ENCODE measurements around the gene AVP.

DNA sequence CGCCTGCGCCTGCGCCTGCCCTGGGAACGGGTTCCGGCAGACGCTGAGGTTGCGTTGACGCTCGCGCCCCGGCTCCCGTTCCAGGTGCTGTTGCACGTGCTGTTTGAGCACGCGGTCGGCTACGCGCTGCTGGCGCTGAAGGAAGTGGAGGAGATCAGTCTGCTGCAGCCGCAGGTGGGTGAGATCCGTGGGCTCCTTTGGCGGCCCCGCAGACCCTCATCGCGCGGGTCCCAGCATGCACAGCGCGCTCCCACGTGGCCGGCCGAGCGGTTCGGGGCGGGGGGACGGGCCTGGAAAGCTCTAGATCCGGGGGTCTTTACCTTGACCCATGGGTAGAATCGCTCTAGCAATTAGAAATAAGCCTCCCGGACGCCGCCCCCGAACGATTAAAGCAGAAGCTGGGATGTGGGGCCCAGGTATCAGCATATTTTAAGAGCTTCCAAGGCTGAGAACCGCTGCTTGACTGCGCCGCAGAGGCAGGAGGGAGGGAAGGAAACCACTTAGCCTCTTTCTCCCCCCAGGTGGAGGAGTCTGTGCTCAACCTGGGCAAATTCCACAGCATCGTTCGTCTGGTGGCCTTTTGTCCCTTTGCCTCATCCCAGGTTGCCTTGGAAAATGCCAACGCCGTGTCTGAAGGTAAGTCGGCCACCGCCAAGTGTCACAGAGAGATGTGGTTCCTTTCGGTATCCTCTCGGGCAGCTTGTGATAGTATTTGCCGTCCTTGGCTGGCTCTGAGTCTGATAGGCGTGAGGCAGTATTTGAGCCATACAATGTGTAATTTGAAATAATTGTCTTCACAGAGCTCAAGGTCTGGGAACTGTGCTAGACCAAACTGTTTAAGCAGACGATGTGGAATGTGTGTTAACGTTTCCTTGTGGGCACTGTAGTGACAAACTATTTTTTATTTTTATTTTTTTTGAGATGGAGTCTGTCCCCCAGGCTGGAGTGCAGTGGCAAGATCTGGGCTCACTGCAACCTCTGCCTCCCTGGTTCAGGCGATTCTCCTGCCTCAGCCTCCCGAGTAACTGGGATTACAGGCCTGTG lies 648 bp downstream of the NOP56 start:
- CAGE, long polyA plus RNA, result no peak
- RRBS, result under 1% methylated on average over 15 of the region's 59 CpGs

DNA sequence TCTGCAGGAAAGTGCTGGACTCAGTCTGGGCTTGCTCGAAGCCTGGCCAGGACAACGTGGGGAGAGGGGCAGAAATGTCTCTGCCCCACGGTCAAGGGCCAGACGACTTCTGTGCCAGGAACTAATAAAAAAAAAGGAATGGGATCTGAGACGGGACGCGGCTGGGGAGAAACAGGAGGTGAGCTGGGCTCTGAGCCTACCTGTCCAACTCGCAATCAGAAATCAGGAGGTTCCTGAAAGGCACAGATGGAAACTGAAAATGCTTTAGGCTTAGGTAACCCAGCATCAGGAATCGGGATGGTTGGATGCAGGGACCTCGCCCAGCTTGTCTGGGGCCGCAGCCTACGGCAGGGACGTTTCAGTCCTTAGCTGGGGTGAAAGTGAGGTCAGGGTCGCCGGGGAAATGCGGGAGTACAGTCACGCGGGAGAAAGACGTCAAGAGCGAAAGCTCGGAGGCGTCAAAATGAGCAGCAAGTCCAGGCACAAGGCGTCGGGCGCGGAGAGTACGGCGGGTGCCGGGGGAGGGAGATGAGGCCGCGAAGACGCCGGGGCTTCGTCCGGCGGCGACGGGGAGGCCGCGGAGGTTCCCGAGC lies 618 bp upstream of the EBF4 start:
- CAGE, long polyA plus RNA, result no peak
- RRBS, result 10% methylated on average over 11 of the region's 41 CpGs

GRCh38 chr20:2754559-2755274 lies 45.7 kb downstream of the CPXM1 start:
- CAGE, long polyA plus RNA, result no peak
- RRBS, result no CpG with 5 or more reads among the region's 3 CpGs

DNA sequence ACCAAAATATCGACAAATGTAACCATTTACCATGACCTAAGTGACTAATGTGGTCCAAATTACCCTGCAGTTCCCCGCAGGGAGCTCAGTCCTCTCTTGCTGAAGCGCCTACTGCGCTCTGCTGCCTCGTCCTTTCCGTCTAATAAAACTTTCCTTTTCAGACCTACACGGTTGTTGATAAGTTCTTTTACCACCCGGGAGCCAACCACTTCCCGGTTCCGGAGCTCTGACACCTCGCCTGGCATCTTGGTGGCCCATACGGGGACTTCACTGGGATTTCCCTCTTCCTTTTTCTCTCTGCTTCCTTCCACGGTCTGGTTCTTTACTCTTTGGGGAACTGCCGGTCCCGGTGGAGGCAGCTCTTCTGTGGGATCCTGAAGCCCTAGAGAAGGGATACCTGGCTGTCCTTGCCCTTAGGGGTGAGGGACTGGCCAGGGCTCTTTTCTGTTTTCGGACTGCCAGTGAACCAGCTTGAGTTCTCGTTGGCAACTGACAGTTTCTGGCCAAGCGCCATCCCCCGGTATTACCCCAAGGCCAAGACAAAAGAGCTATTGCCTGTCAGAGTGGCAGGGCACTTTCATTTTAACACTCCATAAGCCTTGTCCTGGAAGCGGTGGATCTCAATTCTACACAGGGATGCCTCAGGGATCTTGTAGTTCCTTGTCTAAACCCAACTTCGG lies 804 bp upstream of the CPXM1 start:
- CAGE, long polyA plus RNA, result no peak
- RRBS, result no CpG with 5 or more reads among the region's 21 CpGs

DNA sequence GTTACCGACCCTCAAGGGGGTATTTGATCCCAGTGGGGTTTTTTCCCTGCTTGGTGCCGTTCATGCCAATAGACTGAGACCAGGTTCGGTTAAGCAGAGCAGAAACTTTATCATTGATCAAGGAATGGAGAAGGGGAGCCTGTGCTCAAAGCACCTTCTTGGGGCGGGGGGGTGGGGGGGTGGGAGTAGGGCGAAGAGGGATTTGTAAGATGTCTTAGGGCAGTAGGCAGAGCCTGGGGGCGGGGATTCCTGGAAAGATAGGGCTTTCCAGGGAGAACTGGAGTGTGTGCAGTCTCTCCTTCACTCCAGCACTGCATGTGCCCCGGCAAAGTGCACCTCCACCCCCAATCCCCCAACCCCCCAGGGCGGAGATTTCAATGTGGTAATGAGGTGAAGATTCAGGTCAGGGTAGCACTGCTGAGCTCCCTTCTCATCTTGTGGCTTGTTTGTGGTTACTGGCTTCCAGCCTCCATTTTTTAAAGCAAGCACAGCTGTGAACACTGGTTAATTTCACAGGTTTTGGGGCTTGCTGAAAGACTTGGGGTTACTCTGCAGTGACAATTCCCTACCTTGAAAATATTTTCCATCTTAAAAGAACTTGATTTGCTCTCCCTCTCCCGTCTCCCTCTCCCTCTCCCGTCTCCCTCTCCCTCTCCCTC lies 5.9 kb downstream of the TMEM239 start:
- CAGE, long polyA plus RNA, result no peak
- RRBS, result no CpG with 5 or more reads among the region's 10 CpGs

DNA sequence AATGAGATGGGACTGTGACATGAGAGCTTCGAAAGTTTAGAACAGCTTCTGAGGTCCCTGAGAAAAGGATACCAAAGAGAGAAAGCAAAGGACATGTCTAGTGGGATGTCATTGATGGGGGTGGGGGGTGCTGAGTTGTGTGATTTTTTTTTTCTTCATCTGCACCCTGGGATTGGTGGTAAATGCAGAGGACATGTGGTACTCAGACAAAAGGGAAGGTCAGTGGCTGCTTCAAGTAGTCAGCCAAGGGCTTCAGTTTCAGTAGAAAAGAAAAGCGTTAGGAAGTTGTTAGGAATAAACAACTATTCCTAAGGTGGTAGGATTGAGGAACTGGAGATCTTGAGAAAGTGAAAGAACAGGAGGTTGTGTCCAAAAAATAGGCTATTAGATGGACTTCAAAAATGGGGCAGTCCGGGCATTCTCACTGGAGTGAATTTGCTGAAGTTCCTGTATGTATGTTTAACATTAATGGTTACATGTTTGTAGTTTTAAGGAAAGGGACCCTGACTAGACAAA lies 34.2 kb upstream of the GNRH2 start:
- CAGE, long polyA plus RNA, result no peak
- RRBS, result no CpG with 5 or more reads among the region's 3 CpGs

GRCh38 chr20:3084659-3085008 lies at the start of gene AVP:
Gene AVP (minus strand): TSS chr20:3084724.
- CAGE, long polyA plus RNA, result no peak
- RRBS, result no CpG with 5 or more reads among the region's 16 CpGs

DNA sequence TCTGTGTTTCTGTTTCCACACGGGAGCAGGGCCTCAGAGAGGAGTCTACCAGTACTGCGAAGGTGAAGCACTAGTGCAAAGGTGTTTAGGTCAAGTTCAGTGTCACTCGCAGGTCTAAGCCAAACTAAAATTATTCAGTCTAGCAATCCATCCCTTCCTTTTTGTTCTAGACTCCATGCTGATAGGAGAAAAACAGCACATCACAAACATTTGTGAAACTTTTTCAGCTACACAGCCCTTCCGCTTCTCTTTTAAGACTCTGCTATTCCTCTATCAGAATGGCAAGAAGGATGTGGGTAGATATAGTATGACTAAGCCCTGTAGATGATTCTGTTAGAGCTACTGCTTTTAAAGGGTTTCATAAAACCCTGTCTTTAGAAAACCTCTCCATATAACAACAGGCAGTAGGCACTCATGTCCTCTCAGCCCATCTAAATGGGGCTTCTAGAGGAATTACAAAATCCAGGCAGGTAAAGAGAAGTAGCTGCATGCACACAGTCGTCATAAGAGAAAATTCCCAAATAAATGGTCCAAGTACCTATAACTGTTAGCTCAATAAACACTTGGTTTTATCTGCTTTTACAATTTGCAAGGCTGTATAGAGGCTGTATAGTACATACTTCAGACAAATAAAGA lies 2.3 kb downstream of the FASTKD5 start:
- CAGE, long polyA plus RNA, result no peak
- RRBS, result no CpG with 5 or more reads among the region's 5 CpGs

DNA sequence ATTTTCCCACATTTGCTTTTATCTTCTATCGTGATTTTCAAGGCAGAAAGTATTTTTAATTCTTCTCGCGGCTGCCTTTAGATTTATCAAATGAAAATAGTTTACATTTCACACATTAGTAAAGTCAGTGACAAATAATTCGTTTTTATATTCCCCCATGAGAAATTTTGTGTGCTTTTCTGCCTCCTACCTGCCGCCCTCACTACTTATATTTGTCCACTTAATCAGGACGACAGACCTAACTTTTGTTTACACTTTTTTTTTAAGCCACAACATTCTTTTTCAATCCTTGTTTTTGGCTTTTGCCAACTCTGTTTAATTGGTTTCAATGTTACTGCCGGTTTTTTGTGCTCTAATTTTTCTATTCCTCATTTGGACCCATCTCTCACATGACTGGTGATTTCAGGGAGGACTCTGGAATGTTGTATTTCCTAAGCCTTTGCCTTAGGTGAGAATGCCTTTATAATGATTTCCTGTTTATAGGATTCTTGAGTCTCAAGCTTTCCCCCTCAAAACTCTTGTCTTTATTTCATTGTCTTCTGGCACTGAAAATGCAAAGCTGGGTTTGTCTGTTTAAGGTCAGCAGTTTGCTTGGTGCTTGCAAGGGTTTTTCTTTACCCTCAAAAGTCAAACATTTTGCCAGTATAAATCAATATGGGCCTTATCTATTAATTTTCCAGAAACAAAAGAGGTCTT lies 1.4 kb upstream of the LZTS3 start:
- CAGE, long polyA plus RNA, result no peak
- RRBS, result no CpG with 5 or more reads among the region's 7 CpGs

GRCh38 chr20:3238505-3239096 lies 389 bp downstream of the SLC4A11 start:
- CAGE, long polyA plus RNA, result no peak
- RRBS, result under 1% methylated on average over 17 of the region's 70 CpGs

GRCh38 chr20:3383143-3383473 lies 24.4 kb downstream of the DNAAF9 start:
- CAGE, long polyA plus RNA, result no peak
- RRBS, result no CpG with 5 or more reads among the region's 6 CpGs

GRCh38 chr20:3493969-3494623 lies 23.3 kb downstream of the ATRN start:
- CAGE, long polyA plus RNA, result no peak
- RRBS, result no CpG with 5 or more reads among the region's 3 CpGs

- CAGE, long polyA plus RNA, result no peak
- RRBS, result no CpG with 5 or more reads among the region's 1 CpG
Observed at GRCh38 chr20:3545468-3545836, 74.6 kb downstream of the ATRN start.

DNA sequence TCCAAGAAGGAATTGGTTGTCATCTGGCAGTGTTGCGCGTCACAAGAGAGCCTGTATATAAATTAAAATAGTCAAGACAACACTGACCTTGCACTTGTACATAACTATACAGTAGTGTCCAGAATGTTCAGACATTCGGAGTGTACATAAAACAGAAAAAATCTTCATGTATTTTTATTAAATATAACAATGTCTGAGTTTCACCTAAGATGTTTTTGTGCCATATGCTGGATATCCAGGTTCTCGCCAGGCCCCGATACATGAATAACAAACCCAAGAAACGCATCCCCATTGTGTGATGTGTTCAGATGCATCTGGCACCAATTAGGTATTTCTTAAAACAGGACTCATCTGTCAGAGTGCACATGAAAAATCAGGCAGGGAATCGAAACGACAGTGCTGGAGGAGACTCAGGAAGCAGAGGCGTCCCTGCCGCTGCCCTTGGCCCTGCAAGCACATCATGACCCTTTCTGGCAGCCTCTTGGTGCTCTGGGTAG lies 13.9 kb downstream of the GFRA4 start:
- CAGE, long polyA plus RNA, result no peak
- RRBS, result no CpG with 5 or more reads among the region's 10 CpGs

DNA sequence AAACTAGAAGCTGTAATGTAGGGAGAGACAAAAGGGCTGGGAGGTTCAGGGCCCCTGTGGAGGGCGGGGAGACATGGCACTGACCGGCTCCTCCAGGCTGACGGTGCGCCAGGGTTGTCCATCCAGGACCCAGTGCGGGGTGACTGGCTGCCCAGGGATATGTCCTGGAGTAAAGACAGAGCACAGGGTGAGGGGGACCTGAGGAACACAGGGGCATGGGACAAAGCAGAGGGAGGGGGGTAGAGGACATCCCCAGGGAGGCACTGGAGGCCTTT lies 2.5 kb downstream of the ADAM33 start:
- CAGE, long polyA plus RNA, result no peak
- RRBS, result no CpG with 5 or more reads among the region's 5 CpGs

DNA sequence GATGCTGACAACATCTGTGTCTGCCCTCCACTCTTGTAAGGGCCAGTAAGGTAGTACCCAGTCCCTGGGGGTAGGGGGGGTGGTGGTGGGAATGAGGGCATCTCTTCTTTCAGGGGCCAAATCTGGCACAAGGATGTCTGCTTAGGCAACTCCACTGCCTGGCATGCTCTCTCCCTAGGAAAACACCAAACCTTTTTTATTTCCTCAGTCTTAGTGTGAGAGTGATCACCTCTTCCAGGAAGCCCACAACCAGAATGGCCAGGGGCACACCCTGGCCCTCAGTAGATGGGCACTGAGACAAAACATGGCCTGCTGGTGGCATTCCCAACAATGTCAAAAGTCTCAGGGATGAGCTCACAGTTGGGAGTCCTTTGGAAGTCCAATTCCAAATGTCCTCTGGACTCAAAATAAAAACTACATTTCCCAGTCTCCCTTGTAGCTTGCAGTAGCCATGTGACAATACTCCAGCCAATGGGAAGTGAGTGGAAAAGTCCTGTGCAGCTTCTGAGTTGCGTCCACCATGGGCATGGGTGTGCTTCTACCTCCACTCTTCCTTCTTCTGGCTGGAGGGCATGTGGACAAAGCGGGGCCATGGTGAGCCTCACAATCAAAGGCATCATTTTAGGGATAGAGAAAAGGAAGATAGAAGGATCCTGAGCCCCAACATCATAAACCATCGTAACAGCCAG lies 5.7 kb upstream of the ADAM33 start:
- CAGE, long polyA plus RNA, result no peak
- RRBS, result no CpG with 5 or more reads among the region's 3 CpGs

- CAGE, long polyA plus RNA, result no peak
- RRBS, result no CpG with 5 or more reads among the region's 9 CpGs
Observed at GRCh38 chr20:3729923-3730630, 2.4 kb upstream of the HSPA12B start.

DNA sequence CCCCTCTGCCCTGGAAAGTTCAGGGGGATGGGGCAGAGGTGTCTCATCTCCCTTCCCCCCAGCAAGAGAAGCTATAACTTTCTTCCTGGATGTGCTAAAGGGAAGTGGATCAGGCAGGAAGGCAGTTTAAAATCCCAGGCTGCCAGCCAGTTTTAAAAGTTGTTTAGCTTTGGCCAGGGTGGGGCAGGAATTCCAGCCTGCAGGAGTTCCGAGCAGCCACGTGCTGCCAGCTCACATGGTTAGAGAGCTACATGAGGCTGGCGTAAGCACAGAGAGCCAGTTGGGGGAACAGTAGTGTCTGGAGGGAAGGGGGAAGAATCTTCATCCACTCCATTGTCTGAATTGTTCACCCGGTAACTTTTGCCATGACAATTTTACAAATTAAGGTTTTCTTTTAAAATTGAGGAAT lies 12.0 kb downstream of the CDC25B start:
- CAGE, long polyA plus RNA, result no peak
- RRBS, result no CpG with 5 or more reads among the region's 4 CpGs

DNA sequence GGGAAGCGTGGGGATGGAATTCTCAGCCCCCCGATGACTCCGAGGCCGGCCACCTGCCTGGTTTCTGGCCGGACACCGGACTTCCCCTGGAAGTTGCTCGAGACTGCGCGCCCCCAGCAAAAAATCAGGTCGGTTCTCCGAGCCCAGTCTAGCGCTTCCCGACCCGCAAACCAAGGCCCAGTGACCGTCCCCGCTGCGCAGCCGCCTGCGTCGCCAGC lies 177 bp upstream of the MAVS start:
- CAGE, long polyA plus RNA, result no peak
- RRBS, result 0% methylated on average over 3 of the region's 20 CpGs

DNA sequence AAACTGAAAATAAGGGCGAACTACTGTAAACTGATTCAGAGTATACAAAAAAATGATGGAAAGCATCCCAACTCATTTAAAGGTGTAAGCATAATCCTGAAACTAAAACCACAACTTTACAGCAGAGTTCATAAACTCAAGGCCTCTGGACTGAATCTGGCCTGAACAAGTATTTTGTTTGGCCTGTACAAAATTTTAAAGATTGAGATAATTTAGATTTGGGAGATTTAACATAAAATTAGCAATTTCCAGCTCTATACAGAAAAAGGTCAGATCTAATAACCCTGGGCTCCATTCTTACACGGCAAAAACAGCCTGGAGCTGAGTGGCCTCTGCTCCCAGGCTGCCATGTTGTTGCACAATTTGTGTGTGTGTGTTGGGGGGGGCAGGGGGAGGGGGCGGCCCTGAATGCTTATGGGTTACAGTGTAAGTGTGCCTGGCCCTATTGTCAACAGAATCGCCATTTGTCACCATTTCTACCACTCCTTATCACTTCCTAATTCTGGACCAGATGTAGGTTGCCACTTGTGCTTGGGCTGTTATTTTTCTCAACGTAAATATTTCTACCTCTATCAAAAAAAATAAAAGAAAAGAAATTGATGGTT lies 34.7 kb downstream of the RNF24 start:
- CAGE, long polyA plus RNA, result no peak
- RRBS, result no CpG with 5 or more reads among the region's 5 CpGs

Data from BJ (cell line).